Sciatic nerve (tissue), 1 donor: ENCODE results near the genes NOX5 and GLCE.

GRCh38 chr15:68278787-68279106 is 1.2 kb downstream of the FEM1B start:
- PRO-cap, result no peak

DNA sequence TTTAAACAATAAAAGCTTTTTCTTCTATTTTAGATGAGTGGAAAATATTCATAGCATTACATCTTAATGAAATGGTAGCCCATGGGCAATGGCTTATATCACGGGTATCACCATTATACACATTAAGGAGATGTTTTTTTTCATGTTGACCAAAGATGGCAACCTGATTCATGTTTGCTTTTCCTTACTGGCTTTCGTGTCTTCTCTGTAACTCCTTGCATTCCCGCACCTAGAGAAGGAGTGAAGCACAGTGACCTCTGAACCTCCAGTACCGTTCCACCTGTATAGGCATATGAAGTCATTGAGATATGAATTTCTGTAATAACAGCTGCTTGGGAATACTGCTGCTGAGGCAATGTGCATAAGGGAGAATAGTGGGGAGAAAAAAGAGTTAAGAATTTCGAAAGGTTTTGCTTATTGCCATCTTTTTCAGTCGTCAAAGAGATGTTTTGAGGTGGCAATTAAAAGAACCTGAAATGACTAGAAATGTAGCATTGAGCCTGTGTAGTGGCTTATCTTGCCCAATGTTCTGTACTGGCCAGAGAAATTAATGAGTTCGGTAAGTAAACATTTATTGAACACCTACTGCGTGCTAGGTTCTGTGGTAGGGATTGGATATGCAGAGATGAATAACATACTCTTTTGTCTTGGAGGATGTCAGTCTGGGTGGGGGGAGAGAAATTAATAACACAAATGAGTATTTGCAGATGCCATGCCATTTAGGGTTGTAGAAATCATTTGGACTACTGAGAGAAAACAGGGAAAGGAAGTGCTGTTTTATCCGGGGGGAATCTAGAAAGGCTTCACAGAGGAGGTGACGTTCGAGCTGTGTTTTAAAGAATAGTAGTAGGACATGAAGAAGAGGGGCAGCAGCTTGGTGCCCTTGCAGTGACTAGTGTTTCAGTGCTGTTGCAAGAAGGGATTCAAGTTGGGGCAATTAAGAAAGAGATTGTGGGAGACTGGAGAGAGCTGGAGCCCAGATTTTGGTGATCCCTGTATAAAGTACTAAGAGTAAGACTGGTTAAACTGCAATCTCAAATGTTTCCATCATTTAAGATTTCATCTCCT is 2.5 kb downstream of the FEM1B start:
- PRO-cap, result no peak

- PRO-cap, result no peak
These were observed 33.0 kb downstream of the FEM1B start for GRCh38 chr15:68310366-68311124.

DNA sequence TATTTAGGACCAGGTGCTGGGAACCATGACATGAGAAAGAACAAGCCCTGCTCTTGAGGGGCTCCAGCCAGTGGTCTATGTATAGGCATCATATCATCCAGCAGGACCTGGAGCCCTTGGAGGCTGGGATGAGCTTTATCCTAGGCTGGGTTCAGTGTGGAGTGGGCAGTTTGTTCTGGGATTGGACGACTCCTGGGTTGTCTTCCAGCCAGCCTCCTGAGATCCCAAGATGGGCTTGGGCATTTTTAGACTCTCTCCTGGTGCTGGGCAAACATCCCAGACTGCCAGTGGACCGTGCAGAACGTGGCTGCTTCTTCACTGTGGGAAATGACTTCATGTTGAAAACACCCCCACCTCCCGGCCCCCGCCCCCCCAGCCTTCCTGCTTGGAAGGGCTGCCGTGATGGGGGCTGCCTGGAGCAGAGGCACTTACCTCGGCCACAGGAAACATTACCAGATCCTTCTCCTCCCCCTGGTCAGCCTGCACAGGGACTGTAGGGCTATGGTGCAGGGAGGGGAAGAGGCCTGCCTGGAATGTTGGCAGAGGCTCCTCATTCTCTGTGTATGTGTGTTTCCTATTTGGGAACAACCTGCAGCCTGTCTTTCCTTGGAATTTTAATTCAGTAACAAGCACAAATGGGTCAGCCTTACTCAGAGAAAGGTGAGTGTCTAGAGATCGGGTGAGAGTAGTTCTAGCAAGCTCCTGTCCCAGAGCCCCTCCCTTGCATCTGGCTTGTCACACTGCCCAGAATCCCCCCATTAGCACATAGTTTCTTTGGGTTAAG is 90.9 kb downstream of the ANP32A start:
- PRO-cap, result no peak

GRCh38 chr15:68783731-68784021 is 37.0 kb downstream of the ANP32A start:
- PRO-cap, result no peak

GRCh38 chr15:68795220-68795857 is 25.4 kb downstream of the ANP32A start:
- PRO-cap, result bidirectional peak, plus-strand start at chr15:68795607, minus-strand start at chr15:68795321

DNA sequence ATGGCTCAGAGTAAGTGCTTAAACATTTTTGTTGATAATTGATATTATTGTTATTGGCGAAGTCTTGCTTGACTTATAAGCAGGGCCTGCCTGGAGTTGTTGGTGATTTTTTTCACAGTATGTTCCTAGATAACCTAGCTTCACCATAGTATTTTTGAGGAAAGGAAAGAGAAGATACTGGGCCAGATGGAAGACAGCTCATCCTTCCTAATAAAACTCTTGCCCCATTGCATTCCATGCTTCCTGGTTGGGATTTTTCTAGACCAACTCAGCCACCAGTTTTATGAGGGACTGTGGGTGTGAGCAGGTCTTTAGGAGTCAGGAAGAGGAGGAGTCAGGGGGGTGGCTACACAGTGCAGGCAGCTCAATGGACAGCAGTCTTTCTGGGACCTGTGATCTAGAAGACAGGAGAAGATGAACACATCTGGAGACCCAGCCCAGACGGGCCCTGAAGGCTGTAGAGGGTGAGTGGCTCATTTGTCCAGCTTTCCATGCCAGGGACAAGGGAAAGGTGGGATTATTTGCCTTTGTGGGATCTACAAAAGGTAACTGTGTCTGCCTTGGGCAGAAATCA is at the start of gene NOX5:
NOX5 (plus strand) TSS at position 374 of the 574 bp plus-strand sequence.
- PRO-cap, result no peak

DNA sequence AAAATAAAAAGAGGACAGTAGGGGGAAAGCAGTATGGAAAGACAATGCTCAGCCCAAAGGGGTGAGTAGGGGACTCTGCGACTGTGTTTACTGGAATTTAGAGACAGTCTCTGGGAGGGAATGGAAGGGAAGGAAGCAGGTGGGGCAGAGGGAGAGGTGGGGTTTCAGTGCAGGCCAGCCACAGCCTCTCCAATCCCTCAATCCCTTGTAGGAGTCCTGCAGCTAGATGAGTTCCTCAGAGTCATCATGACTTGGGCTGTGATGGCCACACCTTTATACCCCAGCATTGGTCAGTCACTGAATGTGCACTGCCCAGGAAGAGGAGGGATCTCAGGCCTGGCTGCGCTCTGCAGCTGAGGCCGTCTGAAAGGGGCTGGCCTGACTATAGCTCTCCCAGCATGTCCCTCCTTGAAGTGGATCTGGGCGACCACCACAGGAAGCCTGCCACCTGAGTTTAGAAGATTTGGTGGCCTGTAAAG is 67.3 kb upstream of the GLCE start:
- PRO-cap, result no peak

DNA sequence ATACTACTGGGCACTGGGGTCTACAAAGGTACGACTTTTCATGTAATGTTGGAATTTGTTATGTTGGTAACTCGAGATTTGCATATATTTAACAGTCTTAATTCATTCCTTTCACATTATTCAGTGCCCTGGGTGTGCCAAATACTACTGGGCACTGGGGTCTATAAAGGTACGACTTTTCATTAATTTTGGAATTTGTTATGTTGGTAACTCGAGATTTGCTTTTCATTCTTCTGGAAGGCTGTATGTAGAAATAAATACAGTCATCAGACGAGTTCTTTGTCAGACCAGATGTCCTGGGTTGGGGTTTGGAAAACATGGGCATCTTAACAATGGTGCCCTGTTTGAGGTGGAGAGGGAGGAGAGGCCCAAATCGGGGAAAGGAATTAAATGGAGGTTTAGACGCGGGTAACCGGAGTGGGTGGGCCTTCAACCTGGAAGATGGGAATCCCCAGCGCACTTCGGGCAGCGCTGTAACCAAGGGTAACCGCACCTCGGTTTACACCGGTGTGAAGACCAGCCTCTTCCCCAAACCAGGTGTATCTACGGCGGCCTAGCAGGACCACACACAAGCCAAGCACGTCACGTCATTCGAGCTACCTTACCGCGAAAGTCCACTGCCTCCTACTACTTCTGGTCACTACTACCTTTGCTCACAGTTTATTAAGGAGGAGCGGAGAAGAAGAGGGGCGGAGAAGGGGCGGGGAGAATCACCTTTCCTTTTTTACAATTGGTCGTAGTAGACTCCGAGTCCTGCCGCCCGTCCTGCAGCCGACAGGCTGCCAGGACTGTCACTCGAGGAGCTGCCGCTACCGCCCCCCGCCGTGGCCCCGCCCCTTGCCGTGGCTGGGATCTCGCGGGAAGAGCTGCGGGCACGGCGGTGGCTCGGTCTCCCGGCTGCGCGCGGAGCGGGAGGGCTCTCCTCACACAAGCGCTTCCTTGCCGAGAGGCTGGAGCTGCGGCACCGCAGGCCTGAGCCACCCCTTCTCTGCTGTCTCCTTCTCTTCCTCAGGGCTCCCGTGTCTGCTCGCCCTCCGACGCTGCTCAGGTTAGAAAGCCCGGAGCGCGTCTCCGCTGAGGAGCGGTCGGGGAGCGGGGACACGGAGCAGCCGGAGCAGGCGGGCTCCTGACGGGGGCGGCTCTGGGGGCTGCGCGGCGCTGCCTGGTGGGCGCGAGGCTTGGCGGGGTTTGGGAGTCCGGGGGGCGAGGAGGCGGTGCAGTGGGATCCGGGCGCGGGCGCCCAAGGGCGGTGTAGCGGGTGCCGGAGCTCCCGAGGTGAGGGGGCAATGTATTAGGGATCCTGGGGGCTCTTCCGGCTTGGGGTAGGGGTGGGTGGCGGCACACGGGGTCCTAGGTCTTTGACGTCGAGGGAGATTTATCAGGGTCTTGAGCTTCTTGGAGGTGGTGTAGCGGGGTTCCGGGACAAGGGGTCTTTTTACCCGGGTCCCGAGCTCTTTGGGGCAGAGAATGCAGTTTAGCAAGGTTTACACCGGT is at the start of gene GLCE:
GLCE (plus strand) TSS at position 926 of the 1,494 bp plus-strand sequence.
- PRO-cap, result bidirectional peak, plus-strand start at position 852 of the sequence, minus-strand start at position 635 of the sequence

DNA sequence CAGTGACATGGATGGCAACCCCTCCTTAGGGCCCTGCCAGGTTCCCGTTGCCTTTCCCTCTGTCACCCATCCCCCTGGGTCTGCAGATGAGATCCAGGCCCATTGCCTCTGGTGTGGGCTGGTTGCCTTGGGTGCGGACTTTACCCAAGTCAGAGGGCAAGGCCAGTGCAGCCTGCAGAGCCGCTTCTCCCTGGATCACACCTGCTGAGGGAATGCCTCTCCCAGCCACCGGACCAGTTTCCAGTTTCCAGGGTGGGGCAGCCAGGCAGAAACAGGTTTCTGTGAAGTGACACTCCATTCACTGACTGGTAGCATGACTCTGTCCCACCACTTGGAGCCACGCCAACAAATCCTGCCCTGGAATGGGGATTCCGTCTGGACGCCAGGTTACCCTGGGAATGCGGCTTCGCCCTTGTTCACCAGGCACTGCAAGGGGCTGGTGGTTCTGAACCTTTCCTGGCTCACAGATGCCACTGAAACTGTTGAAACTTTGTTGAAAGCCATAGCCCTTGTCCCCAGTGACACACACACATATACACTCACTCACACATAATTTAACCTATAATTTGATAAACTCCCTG is 30.1 kb downstream of the PAQR5 start:
- PRO-cap, result no peak

DNA sequence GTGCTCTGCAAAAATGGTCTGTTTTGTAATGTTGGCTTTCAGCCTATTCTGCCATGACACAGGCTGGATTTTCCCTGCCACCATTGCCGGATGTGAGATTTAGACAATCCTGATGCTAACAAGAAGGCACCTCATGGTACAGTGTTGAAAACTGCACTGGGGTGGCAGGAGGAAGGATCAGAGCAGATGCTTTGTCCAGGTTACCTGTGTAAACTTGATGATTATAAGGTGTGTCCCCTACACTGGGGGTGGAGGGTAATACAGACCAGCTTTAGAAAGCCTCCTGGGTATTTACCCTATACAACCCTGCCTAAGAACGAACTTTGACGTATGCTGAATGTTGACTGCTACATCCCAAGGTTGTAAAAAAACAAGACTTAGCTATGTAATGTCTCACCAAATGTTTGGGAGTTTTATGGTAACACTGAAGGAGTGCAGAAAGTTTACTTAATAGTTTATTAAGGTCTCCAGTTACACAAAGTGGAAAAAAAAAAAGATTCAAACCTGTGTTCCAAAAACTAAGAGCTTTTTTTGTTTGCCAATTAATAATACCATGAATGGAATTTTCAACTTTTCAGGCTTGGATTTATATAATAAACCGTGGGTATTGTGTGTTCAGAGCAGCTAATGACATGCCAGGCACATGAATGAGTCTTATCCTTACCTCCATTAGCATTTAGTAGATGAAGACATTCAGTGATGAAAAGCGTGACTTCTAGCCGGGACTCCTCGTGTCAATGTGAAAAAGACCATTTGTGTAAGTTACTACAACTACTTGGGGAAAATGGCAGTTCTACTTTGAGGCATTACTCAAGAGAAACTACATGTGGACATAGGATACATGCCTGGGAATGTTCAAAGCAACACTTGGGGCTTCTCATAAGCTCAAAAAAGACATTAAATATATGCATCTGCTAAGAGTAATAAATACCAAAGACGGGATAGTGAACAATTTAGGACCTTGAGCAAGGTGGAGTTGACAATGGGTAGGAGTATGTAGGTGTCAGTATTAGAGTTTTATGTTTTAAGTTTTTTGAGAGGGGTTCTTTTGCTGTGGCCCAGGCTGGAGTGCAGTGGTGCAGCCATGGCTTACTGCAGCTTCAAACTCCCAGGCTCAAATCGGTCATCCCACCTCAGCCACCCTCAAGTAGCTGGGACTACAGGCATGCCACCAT is 3.3 kb downstream of the RPLP1 start:
- PRO-cap, result no peak

GRCh38 chr15:69465964-69466463 is 13.4 kb downstream of the RPLP1 start:
- PRO-cap, result no peak

DNA sequence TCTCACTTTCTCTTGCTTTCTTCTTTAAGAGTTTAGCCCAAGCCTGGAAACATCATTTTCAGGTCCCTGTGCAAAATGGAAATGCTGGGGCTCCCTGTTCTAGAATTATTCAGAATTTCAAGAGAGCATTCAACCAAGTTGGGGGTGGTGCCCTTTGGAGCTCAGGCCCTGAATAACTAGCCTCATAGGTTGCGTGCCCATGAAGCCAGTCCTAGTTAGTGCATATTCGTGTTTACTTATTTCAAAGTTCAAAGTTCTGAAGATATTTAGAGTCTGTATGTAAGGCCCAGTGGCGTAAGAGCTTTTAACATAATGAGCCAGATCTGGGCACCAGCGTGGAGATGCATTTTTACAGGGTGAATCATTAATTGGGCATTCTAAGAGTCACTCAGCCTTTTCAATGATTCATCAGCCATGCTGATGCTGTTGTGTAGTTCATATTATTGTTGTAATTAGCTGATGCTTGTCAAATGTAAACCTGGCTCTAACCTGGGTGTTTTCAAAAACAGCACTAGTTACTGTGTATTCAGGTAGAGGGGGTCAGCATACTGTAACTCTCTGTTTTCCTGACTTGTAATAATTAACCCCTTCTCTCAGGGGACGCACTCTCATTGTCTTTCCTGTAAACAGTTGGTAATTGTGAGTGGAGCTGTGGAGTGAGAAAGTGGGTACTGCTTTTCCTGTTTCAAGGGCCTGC is 104.8 kb downstream of the RPLP1 start:
- PRO-cap, result no peak

GRCh38 chr15:69758876-69759560 is 306.4 kb downstream of the RPLP1 start:
- PRO-cap, result no peak

GRCh38 chr15:70023606-70024280 is 74.0 kb downstream of the TLE3 start:
- PRO-cap, result unidirectional peak, minus-strand start at chr15:70023945

DNA sequence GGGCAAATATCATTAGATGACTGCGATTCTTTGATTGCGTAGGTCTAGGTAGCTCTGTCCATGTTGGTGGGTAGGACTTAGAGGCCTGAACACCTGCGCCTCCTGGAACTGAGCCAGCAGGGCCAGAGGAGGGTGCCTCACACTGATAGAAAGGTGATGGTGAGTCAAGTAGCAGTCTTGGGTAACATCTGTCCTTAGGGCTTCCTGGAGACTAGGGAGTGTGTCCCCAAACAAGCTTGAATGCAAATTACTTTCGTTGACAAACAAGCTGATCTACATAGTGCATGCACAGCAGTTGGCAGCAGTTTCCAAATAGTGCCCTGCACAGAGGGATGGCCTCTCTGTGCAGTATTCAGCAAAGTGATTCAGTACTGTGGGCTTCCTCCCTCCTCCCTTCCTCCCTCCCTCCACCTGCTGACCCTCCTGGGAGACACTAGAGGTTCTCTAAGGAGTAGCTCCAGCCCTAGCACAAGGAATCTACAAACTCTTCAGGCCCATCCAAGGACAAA is 61.1 kb downstream of the TLE3 start:
- PRO-cap, result no peak

GRCh38 chr15:70050841-70051743 is 46.6 kb downstream of the TLE3 start:
- PRO-cap, result no peak

DNA sequence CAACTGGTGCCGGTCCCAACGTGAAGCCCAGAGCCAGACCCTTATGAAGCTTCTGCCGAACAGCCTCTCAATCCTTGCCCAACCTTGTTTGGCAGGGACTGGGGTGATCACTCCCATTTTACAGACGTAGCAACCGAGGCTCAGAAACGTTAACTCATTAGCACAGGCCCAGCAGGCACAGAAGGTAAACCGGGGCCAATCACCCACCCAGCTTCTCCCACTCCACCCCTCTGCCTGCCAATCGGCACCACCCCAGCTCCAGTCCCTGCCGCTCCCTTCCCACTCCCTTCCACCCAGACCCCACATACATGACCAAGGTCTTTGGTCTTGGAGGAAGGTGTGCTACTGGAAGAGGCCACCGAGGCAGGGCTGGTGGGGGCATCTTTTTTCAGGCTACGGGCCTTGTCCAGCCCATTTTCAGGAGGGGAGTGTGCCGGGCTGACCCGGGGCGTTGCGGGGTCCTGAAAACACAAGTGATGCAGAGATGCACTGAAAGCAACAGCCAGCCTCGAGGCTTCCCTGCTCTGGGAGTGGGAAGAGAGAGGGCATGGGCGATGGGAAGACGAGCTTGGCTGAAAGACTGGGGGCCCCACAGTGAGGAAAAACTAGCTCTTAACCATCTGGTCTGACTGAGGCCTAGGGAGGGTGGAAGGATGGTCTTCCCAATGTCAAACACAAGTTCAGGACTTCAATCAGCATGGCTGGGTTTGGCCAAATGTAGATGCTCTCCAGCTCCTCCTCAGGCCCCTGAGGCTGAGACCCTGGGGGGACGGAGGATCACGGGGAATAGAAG is 39.2 kb downstream of the TLE3 start:
- PRO-cap, result no peak

- PRO-cap, result no peak
These were observed 30.4 kb downstream of the TLE3 start for GRCh38 chr15:70067100-70068030.

DNA sequence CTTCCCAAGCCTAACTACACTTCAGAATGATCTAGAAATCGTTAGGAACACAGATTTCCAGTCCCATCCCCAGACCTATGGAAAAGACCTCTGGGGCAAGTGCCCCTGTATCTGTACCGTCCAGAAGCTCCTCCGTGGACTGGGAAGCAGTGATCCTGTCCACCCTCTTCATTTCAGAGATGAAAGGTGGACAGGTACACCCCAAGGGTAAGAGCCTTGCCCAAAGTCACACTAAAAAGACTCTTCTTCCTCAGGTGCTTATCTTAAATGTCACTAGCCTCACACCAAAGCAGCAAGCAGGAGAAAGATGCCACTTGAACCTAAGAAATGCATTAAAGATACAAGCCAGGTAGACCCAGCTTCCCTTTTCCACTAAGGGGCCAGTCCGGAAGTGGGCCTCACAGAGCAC is 24.2 kb downstream of the TLE3 start:
- PRO-cap, result no peak